Vagina (tissue), 1 donor: ENCODE results near the genes ERN2 and HS3ST4.

DNA sequence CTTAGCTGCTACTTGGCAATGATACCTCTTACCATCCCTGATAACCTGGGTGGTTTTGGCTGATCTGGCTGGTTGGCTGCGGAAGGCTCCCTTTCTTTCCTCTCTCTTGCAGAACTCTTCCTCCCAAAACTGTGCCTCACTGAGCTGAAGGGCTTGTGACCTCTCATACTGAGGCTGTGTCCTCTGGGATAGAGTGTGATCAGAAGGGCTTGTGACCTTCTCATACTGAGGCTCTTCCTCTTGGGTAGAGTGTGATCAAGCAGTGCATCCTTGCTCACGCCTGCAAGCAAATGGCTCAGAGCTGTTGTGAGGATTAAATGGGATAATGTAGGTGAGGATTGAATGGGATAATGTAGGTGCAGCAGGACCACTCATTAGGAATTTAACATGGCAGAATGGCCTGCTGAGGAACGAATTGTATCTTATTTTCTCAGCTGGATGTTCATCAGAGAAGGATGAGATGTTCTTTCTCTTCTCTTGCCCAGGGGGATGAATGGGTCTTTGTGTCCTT is 130.2 kb upstream of the HS3ST2 start:
- PRO-cap, result no peak
- RAMPAGE, long total RNA, result no peak

- PRO-cap, result bidirectional peak, plus-strand start at chr16:22782687, minus-strand start at chr16:22782486
- RAMPAGE, long total RNA, result no peak
Measured at GRCh38 chr16:22782230-22782962, 31.6 kb upstream of the HS3ST2 start.

DNA sequence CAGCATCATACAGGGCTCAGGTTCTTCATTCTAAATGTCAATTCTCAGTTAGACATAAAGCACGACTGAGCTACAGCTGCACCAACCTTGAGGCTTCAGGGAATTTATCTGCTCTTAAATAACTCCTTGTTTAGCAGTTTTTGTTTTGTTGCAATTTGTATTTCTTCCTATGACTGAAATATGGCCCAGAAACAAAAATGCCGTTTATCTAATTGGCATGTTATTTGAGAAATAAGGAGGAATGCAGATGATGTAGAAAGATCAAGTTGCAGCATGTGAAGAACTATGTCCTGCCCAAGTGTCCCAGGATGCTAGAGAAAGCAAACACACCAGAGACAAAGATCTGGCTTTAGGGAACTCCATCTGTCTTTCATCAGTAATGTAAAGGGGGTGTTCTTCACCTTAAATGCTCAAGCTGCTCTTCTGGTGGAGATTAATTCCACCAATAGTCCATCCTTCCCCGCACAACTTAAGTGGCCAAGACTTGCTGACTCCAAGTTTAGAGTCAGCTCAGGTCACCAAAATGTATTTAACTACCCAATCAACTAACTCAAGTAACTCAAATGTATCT is 29.7 kb downstream of the USP31 start:
- PRO-cap, result no peak
- RAMPAGE, long total RNA, result no peak

DNA sequence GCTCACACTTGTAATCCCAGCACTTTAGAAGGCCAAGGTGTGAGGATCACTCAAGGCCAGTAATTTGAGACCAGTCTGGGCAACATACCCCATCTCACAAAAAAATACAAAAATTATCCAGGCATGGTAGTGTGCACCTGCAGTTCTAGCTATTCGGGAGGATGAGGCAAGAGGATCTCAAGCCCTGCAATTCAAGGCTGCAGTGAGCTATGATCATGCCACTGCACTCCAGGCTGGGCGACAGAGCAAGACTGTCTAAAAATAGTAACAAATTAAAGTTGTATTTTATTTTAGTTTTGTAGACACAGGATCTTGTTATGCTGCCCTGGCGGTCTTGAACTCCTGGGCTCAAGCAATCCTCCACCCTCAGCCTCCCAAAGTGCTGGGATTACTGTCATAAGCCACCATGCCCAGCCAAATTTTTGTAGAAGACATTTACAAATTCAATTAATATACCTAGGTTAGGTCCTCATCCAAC is 18.2 kb downstream of the USP31 start:
- PRO-cap, result no peak
- RAMPAGE, long total RNA, result no peak

- PRO-cap, result no peak
- RAMPAGE, long total RNA, result no peak
Measured at GRCh38 chr16:23267419-23267618, 34.8 kb upstream of the SCNN1B start.

DNA sequence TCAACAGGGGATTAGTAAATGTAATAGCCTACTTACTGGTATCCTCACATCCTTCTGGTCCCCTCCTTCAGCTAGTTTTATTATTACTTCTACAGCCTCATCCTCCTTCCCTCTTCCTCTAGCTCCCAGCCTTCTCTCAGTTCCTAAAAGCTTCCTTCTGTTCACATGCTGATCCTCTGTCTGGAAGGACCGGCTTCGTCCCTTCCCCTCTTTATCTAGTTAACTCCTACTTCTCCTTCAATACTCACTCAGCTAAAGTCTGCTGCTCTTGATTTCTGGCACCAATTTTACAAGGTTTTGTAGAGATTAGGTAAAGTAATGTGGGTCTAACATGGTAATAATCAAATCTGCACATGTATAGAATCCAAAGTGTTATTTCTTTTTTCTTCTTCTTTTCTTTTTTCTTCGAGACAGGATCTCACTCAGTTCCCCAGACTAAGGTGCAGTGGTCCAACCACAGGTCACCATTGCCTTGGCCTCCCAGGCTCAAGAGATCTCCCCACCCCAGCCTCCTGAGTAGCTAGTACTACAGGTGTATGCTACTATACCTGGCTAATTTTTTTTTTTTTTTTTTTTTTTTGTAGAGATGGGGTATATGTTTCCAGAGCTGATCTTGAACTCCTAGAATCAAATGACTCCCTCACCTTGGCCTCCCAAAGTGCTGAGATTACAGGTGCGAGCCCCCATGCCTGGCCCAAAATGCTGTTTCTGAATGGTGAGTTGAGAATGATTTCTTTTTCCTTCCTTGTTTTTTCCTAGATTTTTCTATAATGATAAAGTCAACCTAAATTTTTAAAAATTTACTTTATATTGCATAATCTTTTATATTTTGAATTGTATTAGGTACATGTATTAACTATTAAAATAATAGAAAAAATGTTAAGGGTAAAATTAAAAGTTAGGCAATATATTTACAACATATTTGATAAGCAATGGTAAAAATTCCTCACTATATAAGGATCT is 32.4 kb downstream of the COG7 start:
- PRO-cap, result no peak
- RAMPAGE, long total RNA, result start-site peak on the minus strand centred at position 383 of the sequence, 279 bp wide, 31 reads

DNA sequence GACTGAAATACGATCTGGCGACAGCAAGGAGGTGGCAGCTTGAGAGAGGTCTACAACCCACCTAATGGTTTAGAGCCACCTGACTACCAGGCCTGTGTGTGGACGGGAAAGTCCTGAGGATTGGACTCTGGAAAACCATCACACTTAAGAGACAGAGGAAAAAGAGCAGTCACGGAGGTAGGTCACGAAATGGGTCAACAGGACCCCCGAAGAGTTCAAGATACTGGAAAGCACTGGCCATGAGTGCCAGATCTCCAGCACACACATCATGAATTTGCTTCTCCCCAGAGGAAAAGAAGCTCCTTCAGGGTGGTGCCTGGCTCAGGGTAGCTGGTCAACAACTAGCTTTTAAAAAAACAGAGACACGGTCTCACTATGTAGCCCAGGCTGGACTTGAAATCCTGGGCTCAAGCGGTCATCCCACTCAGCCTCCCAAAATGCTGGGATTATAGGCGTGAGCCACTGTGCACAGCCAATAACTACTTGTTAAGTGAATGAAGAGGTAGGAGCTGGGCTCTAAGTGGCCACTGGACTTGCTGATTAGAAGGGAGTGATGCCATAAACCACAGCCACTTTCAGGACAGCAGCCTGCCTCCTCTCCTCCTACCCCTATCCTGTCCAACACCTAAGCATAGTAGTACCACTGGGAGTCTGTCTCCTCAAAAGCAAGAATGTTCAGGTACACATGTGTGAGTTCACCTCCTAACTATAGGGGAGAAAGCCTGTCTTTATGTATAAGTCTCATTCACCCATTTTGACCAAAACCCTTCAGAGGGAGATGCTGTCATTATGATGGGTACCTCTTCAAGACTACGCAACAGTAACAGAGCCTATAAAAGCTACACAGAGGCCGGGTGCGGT is 12.1 kb upstream of the COG7 start:
- PRO-cap, result no peak
- RAMPAGE, long total RNA, result start-site peak on the minus strand centred at position 282 of the sequence, 607 bp wide, 26 reads

GRCh38 chr16:23488043-23488622 is 22.2 kb downstream of the GGA2 start:
- PRO-cap, result no peak
- RAMPAGE, long total RNA, result no peak

GRCh38 chr16:23596894-23597515 is 889 bp upstream of the NDUFAB1 start:
- PRO-cap, result no peak
- RAMPAGE, long total RNA, result no peak

- PRO-cap, result no peak
- RAMPAGE, long total RNA, result no peak
Measured at GRCh38 chr16:23712915-23713514, at the start of gene ERN2. Gene ERN2, minus strand, starts transcription at chr16:23713222.

GRCh38 chr16:24135539-24136382 is 120.4 kb upstream of the CACNG3 start:
- PRO-cap, result no peak
- RAMPAGE, long total RNA, result no peak

GRCh38 chr16:24257941-24258325 is 1.8 kb downstream of the CACNG3 start:
- PRO-cap, result no peak
- RAMPAGE, long total RNA, result no peak

DNA sequence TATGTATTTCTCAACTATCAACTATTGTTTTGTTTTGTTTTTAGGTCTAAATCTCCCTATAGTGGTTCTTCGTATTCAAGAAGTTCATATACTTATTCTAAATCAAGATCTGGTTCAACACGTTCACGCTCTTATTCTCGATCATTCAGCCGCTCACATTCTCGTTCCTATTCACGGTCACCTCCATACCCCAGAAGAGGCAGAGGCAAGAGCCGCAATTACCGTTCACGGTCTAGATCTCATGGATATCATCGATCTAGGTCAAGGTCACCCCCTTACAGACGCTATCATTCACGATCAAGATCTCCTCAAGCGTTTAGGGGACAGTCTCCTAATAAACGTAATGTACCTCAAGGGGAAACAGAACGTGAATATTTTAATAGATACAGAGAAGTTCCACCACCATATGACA is 29.3 kb downstream of the RBBP6 start:
- PRO-cap, result no peak
- RAMPAGE, long total RNA, result no peak

GRCh38 chr16:24731634-24732591 is 2.5 kb downstream of the TNRC6A start:
- PRO-cap, result no peak
- RAMPAGE, long total RNA, result no peak

- PRO-cap, result no peak
- RAMPAGE, long total RNA, result no peak
Measured at GRCh38 chr16:24737499-24737904, 8.1 kb downstream of the TNRC6A start.

GRCh38 chr16:24776699-24777185 is 47.3 kb downstream of the TNRC6A start:
- PRO-cap, result no peak
- RAMPAGE, long total RNA, result no peak

DNA sequence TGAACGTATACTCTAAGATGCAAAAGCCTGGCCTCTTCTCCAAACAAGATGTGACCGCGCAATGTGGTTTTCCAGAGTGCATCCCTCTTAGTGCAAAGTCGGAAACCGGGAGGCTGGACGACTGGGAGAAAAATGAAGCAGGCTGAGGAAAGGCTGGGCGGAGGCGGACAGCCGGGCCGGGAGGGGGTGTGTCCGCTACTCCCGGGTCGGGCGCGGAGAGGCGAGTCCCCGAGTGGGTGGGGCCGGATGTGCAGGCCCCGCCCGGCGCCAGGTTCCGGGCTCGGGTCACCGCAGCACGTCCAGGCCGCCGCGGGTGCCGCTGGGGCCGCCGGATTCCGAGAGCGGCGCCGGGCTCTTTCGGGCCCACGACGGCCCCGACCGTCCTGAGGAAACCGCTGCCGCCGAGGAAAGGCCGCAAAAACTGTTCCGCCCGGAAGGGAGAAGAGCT is 313 bp downstream of the ZKSCAN2 start:
- PRO-cap, result bidirectional peak, plus-strand start at position 302 of the sequence, minus-strand start at position 134 of the sequence
- RAMPAGE, long total RNA, result no peak

DNA sequence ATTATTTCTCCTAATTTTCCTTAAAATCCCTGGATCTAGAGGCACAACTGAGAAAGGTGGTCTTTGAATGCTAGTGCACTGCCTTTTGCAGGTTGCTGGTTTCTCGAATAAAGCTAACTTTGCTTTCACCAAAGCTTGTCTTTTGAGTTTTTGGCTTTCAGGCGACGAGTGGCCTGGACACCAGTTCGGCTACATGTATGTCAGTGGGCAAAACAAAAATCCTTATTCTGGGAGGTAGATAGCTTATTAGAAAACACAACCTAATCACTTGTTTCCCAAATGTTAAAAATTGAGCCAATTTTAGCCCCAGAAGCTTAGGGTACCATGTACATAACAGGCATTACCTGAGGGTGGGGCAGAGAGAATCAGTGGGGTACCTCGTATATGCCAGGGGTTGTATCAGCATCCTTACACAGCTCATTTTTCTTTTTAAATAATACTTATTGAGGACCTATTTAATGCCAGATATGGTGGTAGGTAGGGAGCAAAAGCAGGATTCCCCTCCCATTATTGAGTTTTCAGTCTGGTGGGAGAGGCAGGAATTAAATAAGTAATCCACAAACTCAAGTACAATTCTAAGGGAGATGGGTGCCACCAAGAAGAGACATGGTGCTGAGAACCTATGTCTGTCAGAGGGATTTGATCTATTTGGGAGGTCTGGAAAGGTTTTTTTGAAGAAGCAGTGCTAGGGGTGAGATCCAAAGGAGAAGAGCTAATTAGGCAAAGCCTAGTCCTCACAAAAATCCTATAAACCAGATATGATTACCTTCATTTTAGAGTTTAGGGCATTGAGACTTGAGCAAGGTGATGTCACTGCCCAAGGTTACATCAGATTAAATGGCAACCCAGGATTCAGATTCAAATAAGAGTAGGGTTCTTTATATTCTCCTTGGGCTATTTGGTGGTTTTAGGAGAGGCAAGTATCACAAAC is 3.6 kb upstream of the ZKSCAN2 start:
- PRO-cap, result no peak
- RAMPAGE, long total RNA, result no peak

- PRO-cap, result unidirectional peak, minus-strand start at chr16:25564414
- RAMPAGE, long total RNA, result no peak
Measured at GRCh38 chr16:25564212-25564564, 127.6 kb upstream of the HS3ST4 start.

- PRO-cap, result no peak
- RAMPAGE, long total RNA, result no peak
Measured at GRCh38 chr16:25691334-25692212, at the start of gene HS3ST4. Gene HS3ST4, plus strand, starts transcription at chr16:25691959.